Measurements from ENCODE around the gene SHROOM3.

DNA sequence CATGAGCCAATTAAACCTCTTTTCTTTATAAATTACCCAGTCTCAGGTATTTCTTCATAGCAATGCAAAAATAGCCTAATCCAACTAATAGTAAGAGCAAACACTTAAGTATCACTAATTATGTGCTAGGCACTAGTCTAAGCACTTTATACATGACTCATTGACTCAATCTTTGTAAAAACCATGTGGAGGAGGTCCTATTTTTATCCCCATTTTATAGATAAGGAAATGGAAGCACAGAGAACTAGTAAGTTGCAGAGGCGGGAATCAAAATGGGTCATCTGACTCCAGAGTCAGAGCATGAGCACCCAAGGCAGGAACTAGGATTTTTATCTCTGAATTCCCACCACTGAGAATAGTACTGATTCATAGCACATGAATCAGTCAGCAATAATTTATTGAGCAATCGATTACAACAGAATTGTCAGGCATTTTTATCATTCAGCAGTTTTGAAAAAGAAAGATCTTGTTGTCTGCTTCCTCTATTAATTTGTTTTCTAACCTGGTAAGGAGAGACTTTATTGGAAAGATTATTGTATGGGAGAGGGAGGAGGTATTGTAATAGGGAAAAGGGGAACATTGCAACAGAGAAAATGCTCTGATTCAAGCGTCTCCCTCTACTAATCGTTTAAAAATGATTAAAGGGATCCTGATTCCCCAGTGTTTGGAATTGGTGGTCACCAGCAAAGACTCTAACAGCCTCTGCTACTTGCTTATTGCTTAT, 19.2 kb downstream of the SCARB2 start:
- PRO-cap, 3 experiments: no peak in any of the 3 experiments
- RAMPAGE, long total RNA, 2 experiments: no peak in any of the 2 experiments
- RRBS: no CpG with 5 or more reads among the region's 4 CpGs

- PRO-cap, 3 experiments: no peak in any of the 3 experiments
- RAMPAGE, long total RNA, 2 experiments: no peak in any of the 2 experiments
- RRBS: no CpG with 5 or more reads among the region's 4 CpGs
These were observed 12.8 kb downstream of the SCARB2 start for GRCh38 chr4:76200639-76201348.

DNA sequence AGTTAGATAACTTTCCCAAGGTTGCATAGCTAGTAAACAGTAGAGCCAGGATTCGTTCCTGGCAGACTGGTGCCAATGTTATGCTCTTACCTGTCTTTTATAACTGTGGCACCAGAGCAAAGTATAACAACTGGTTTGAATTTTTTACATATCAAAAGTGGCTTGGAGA, 15.7 kb upstream of the FAM47E start:
- PRO-cap, 3 experiments: no peak in any of the 3 experiments
- RAMPAGE, long total RNA, 2 experiments: no peak in any of the 2 experiments
- RRBS: no CpG with 5 or more reads among the region's 1 CpG

DNA sequence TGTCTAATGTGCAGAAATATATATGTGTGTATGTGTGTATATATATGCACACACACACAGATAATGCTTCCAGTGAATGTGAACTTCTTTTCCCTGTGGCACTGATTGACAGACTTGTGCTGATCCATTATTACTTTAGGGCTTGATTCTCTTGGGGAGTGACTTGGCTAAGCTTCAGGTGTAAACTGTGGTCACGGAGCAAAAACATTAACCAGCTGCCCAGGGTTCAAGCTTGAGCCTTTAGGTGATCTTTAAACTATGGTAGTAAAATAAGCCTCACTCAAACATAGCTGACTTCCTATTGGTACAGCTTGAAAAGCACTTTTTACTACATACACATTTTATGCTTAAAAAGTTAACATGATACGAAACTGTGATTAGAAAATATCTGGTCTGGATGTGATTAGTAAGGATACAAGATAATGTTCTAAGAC, 3.6 kb downstream of the STBD1 start:
- PRO-cap, 3 experiments: no peak in any of the 3 experiments
- RAMPAGE, long total RNA, 2 experiments: no peak in any of the 2 experiments
- RRBS: no CpG with 5 or more reads among the region's 2 CpGs

- PRO-cap, 3 experiments: no peak in any of the 3 experiments
- RAMPAGE, long total RNA, 2 experiments: no peak in any of the 2 experiments
- RRBS: no CpG with 5 or more reads among the region's 8 CpGs
These were observed 4.3 kb upstream of the SHROOM3 start for GRCh38 chr4:76430646-76431175.

GRCh38 chr4:76434682-76435440, at the start of gene SHROOM3:
SHROOM3 (plus strand) TSS chr4:76435229.
- PRO-cap, 3 experiments: no peak in any of the 3 experiments
- RAMPAGE, long total RNA, 2 experiments: no peak in any of the 2 experiments
- RRBS: no CpG with 5 or more reads among the region's 8 CpGs

GRCh38 chr4:76494895-76495637, 60.0 kb downstream of the SHROOM3 start:
- PRO-cap, 3 experiments: no peak in any of the 3 experiments
- RAMPAGE, long total RNA, 2 experiments: no peak in any of the 2 experiments
- RRBS: no CpG with 5 or more reads among the region's 6 CpGs

DNA sequence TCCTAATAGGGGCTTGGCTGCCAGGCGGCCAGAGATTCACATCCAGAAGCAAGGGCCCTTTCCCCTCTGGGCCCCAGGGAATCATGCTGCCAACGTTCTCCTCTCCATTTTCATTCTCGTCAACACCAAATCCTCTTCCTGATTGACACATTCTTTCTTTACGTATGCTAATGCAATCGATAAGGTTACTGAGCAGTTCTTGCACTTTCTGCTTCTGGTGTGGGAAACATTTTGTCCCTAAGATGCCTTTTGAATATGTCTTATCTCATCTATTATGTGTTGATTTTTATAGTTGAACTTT, 123.8 kb downstream of the SHROOM3 start:
- PRO-cap, 3 experiments: no peak in any of the 3 experiments
- RAMPAGE, long total RNA, 2 experiments: no peak in any of the 2 experiments
- RRBS: no CpG with 5 or more reads among the region's 5 CpGs

DNA sequence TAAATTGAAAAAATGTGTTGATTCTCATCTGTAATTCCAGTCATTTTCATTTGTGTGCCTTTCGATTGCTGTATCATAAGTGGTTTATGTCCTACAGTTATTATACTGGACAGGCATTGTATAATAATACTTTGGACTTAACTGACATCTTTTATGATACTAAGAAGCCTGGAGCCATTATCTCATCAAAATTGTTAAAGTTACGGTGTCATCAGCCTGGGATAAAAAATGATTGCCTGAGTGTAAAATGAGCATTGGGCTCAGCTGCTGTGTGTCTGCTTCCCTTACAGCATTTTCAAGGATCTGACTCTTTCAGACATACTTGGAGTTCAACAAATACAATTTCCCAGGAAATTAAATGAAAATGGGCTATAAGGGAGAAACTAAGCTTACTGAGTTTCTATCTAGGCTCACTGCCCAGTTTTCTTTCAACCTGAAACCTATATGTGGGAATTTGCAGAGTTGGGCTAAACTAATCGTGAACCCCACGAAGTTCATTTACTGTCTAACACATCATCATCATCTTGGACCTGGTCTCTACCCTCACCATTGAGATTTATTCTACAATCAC, 146.4 kb downstream of the SHROOM3 start:
- PRO-cap, 3 experiments: no peak in any of the 3 experiments
- RAMPAGE, long total RNA, 2 experiments: no peak in any of the 2 experiments
- RRBS: no CpG with 5 or more reads among the region's 4 CpGs

GRCh38 chr4:76674842-76675530, 223.0 kb downstream of the SOWAHB start:
- PRO-cap, 3 experiments: no peak in any of the 3 experiments
- RAMPAGE, long total RNA, 2 experiments: no peak in any of the 2 experiments
- RRBS: 96% methylated on average over 2 of the region's 5 CpGs

DNA sequence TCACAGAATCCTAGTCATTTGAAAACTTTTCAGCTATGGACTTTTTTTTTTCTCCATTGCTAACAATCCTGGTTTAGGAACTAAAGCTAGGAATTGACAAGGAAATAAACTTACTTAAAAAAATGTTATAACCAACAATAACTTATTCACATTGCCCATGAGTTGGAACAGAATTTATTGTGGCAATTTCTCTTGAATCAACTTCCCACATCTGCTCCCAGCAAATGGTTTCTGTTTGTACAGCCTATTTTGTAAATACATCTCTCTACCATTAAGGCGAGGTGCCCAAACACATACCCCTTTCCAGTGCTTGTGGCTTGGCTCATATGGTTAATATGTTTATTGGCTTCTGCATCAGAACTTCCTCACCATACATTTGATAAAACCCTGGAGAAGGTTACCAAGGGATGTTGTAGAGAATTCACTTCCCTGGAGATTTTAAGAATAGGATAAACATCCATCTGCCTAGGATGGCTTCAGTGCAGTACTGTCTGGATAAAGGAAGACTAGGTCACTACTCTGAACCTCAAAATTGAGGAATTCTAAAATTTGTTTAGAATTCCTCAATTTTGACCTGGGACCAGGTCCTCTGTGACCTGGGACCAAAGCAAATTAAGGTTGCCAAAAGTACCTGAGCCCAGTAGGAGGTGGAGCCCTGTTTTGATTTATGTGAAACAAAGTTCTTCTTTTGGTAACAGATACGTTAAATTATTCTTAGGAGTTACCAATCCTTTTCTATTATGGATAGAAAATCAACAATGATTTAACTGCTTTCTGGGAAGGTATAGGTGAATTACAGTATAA, 206.9 kb downstream of the SOWAHB start:
- PRO-cap, 3 experiments: no peak in any of the 3 experiments
- RAMPAGE, long total RNA, 2 experiments: no peak in any of the 2 experiments
- RRBS: no CpG with 5 or more reads among the region's 2 CpGs

- PRO-cap, 3 experiments: no peak in any of the 3 experiments
- RAMPAGE, long total RNA, 2 experiments: no peak in any of the 2 experiments
- RRBS: no CpG with 5 or more reads among the region's 4 CpGs
These were observed 191.4 kb downstream of the SOWAHB start for GRCh38 chr4:76706550-76706894.

GRCh38 chr4:76963184-76963478, 13.6 kb downstream of the SEPTIN11 start:
- PRO-cap, 3 experiments: no peak in any of the 3 experiments
- RAMPAGE, long total RNA, 2 experiments: no peak in any of the 2 experiments
- RRBS: no CpG with 5 or more reads among the region's 3 CpGs

DNA sequence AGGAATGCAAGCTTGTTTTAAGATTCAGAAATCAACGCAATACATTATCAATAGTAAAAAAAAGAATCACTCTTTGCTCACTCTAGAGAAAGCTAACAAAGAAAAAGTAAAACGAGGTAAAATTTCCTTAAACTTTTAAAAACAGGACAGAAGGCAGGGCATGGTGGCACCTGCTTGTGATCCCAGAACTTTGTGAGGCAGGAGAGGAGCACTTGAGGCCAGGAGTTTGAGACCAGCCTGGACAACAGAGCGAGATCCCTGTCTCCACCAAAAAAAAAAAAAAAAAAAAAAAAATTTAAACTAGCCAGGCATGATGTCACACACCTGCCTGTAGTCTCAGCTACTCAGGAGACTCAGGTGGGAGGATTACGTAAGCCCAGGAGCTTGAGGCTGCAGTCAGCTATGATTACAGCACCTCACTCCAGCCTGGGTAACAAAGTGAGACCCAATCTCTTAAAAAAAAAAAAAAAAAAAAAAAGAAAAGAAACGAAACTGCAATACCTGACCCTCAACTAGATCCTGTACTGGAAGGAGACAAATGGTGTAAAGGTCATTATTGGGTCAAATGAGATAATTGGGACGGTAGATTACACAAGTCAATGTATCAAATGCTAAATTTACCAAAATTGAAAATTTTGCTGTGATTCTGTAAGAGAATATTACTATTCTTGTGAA, 3.5 kb downstream of the CCNI start:
- PRO-cap, 3 experiments: no peak in any of the 3 experiments
- RAMPAGE, long total RNA, 2 experiments: no peak in any of the 2 experiments
- RRBS: no CpG with 5 or more reads among the region's 6 CpGs

DNA sequence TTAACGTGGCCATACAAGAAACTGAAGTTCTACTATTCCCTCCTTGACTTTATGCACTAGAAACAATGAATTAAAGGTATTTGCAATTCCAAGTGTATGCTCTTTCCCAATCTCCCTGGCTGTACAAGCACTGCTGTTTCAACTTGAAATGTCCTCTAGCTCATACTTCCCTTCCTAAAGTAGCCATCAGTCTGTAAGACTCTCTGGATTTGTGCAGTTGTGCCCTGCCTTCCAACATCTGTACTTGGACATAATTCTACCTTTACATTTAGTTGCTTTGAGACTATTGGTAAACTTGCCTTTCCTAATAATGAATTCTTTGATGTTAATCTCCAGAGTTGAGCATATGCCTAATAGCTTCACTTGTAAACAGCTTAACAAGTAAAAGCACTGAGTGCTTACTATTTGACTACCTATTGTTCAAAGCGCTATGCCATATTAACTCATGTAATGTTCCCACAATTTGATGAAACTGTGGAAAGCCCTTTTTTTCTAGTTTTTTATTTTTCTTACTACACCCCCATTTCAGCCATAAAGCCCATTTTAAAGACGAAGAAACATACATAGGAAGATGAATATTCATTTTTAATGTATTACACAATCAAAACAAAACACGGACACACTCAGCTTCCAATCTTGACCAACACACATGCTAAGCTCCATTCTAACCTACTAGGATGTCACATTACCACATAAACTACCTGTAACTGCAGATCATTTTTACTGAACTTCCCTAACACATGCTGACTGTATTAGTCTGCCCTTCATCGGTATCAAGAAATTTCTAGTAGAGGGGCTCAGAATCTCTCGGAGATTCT, 2.1 kb downstream of the CCNI start:
- PRO-cap, 3 experiments: peak in 1 of 3 experiments; most common plus-strand start position 196 of the sequence (in 1); most common minus-strand start position 150 of the sequence (in 1)
- RAMPAGE, long total RNA, 2 experiments: no peak in any of the 2 experiments
- RRBS: no CpG with 5 or more reads among the region's 6 CpGs

DNA sequence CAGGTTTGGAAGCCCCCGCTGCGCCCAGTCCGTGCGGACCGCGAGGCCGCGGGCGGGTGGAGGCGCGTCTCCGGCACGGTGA, 263 bp downstream of the CCNG2 start:
- PRO-cap, 3 experiments: no peak in any of the 3 experiments
- RAMPAGE, long total RNA, 2 experiments: no peak in any of the 2 experiments
- RRBS: under 1% methylated on average over 8 of the region's 13 CpGs

DNA sequence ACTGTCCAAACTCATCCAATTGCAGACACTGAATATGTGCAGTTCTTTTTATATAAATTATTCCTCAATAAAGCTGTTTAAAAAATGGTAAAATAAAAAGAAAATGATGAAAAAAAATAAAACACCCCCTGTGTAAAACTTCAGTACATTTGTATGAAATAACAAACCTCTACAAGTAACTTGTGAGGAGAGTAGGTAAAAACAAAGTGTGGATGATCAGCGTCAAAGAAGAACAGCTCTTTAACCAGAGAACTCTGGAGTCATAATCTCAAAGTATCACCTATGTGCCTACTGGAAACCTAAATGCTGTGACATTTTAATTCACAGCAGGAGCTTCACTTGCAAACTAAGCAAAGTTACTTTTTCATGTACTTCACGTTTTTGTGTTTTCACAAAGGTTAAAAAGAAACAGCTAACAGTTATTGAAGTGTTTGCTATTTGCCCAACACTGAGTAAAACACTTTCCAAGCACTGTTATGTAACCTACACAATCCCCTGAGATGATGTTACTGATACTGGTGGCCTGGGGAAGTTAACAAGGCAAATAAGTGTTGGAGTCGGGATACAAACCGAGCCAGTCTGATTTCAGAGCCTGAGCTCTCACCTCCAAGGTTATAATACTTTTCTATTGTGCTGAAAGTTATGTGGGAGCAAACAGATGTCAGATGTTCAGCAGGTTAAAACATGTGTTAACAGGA, 4.2 kb upstream of the CXCL13 start:
- PRO-cap, 3 experiments: no peak in any of the 3 experiments
- RAMPAGE, long total RNA, 2 experiments: no peak in any of the 2 experiments
- RRBS: no CpG with 5 or more reads among the region's 4 CpGs

- PRO-cap, 3 experiments: no peak in any of the 3 experiments
- RAMPAGE, long total RNA, 2 experiments: no peak in any of the 2 experiments
- RRBS: no CpG with 5 or more reads among the region's 6 CpGs
These were observed 63.0 kb downstream of the CNOT6L start for GRCh38 chr4:77756076-77756659.

DNA sequence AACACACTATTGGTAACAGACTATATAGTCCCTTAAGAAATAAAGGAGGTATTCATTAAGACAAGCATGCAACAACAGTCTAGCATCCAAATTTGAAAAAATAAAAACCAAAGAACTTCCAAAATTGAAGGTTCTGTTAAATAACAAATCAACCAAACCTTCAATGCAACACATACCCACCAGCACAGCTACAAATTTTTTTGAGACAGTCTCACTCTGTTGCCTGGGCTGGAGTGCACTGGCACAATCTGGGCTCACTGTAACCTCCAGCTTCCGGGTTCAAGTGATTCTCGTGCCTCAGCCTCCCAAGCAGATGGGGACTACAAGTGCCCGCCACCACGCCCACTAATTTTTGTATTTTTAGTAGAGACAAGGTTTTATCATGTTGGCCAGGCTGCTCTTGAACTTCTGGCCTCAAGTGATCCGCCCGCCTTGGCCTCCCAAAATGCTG, 61.6 kb downstream of the CNOT6L start:
- PRO-cap, 3 experiments: no peak in any of the 3 experiments
- RAMPAGE, long total RNA, 2 experiments: no peak in any of the 2 experiments
- RRBS: no CpG with 5 or more reads among the region's 6 CpGs

DNA sequence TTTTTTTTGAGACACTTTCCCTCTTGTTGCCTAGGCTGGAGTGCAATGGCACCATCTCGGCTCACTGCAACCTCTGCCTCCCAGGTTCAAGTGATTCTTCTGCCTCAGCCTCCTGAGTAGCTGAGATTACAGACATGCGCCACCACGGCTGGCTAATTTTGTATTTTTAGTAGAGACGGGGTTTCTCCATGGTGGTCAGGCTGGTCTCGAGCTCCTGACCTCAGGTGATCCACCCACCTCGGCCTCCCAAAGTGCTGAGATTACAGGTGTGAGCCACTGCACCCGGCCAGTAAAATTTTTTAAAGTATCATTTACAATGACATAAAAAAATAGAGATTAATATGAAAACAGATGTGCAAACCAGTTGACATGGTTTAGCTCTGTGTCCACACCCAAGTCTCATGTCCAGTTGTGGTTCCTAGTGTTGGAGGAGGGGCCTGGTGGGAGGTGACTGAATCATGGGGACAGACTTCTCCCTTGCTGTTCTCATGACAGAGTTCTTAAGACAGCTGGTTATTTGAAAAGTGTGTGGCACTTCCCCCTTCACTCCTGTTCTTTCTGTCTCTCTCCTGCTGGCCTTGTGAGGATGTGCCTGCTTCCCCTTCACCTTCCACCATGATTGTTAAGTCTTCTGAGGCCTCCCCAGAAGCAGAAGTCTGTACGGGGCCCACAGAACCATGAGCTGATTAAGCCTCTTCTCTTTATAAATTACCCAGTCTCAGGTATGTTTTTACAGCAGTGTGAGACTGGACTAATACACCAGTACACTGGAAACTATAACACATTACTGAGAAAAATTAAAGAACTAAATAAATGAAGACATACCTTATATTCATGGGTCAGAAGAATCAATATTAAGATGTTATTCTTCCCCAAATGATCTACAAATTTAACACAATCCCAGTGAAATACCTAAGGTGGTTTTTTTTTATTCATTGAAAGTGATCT, 23.9 kb downstream of the CNOT6L start:
- PRO-cap, 3 experiments: no peak in any of the 3 experiments
- RAMPAGE, long total RNA, 2 experiments: no peak in any of the 2 experiments
- RRBS: no CpG with 5 or more reads among the region's 8 CpGs

All from testis (tissue), 5 donors.